ENCODE results near the genes CLYBL and ZIC5.

DNA sequence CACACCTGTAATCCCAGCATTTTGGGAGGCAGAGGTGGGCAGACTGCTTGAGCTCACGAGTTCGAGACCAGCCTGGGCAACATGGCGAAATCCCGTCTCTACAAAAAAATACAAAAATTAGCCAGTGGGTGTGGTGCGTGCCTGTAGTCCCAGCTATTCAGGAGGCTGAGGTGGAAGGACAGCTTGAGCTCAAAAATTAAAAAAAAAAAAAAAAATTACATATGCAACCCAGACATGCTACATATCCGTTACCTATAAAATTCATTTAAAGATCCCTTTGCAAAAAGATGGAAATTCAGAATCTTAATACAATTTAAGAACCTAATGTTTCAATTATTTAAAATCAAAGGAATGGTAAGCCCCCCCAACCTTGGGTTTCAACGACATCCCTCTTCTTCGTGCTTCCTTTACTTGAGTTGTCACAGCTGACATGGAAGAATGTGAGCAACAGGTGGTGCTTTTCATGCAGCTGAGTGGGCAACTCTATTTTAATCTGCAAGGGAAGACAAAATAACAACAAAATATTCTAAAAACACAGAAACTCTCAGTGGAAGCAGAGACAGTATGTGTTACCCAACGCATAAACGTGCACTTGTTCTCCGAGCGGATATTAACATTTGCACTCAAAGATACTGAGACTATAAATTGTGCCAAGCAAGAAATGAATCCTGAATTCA is 92.4 kb downstream of the DOCK9 start:
- RRBS = no CpG with 5 or more reads among the region's 12 CpGs

- RRBS = no CpG with 5 or more reads among the region's 3 CpGs
Observed at GRCh38 chr13:98946101-98946489, 31.8 kb downstream of the DOCK9 start.

GRCh38 chr13:99062365-99063299 is 84.8 kb upstream of the DOCK9 start:
- RRBS = no CpG with 5 or more reads among the region's 17 CpGs

- RRBS = 2% methylated on average over 103 of the region's 154 CpGs
Observed at GRCh38 chr13:99086000-99087102, 108.5 kb upstream of the DOCK9 start.

- RRBS = no CpG with 5 or more reads among the region's 1 CpG
Observed at GRCh38 chr13:99116811-99117230, 83.8 kb upstream of the UBAC2 start.

- RRBS = no CpG with 5 or more reads among the region's 2 CpGs
Observed at GRCh38 chr13:99218912-99219447, 18.3 kb downstream of the UBAC2 start.

DNA sequence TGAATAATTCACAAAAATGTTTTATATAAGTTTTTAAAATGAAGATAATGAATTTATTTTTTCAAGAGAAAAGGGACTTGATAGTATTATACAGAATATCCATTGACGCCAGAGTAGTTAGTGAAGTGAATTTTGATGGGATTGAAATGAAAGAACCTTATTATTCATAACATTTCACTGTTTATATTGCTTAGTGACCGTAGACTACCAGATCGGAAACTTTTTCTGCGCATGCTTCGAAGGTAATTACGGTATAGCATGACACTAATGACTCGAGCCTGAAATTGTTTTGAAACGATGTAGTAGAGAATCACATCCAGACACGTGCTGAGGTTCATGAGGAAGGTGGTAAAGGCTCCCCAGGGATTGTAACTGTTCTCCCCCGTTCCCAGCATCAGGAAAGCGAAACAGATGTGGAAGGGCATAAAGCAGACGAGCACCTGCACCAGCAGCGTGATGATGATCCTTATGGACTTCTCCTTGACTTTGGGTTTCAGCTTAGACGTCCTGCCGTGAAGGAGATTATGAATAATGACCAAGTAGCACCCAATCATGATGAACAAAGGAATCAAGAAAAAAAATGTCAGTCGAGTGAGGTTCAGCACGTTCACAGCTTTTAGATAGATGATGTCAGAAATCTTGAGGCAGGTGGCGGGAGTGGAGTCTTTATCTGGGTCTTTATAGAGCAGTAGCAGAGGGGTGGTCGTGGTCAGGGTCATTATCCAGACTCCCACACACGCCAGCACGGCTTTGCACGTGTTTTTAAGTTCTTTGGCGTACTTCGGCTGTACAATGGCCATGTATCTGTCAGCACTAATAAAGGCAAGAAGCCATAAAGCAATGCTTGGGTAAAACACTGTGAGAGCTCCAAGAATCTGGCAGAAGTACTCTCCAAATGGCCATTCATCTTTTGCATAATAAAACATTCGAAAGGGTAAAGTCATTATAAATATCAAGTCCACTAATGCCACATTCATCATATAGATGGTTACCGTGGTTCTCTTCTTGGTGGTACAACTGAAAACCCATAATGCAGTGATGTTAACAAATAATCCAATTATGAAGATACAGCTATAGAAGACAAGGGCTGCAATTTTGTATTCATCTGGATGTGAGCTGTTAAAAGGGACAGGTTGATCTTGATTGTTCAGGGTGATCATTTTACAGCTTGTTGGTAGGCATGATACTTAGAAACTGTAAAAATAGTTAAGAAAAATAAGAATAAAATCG is 3.1 kb downstream of the GPR18 start:
- RRBS = no CpG with 5 or more reads among the region's 27 CpGs

- RRBS = no CpG with 5 or more reads among the region's 11 CpGs
Observed at GRCh38 chr13:99311064-99312207, 4.2 kb upstream of the GPR183 start.

- RRBS = no CpG with 5 or more reads among the region's 9 CpGs
Observed at GRCh38 chr13:99340044-99340644, 32.9 kb upstream of the GPR183 start.

GRCh38 chr13:99413243-99413563 is 88.1 kb upstream of the TM9SF2 start:
- RRBS = no CpG with 5 or more reads among the region's 6 CpGs

GRCh38 chr13:99415207-99415691 is 86.0 kb upstream of the TM9SF2 start:
- RRBS = no CpG with 5 or more reads among the region's 13 CpGs

DNA sequence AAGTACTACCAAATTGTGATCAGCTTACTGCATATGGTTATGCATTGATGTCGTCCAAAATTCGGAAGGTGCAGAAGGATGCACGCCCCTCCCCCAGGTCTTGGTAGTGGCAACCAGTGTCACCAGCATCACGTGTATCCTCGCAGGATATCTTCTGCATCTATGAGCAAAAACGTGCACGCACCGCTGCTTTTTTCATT is 61.5 kb upstream of the TM9SF2 start:
- RRBS = no CpG with 5 or more reads among the region's 8 CpGs

DNA sequence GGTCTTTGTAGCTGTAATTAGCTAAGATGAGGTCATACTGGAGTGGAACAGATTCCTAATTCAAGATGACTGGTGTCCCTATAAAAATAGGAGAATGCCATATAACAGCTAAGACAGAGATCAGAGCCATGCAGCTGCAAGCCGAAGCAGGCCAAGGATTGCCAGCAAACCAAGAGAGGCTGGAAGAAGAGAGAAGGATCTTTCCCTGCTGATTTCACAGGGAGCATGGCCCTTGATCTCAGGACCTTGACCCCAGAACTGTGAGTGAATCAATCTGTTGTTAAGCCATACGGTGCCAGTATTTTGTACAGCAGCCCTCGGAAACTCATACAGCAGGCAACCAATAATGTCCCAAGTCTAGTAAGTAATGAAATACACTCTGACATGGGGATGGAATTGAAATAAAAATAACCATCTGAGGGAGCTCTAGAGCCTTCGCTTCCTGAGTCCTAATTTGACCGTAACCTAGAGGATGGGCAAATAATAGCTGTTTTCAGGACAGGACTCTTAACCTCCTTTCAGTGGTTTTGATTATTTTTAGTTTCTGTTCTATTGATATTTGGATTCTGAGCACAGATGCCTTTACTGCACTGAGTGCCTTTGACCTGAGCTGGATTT is 28.0 kb upstream of the CLYBL start:
- RRBS = no CpG with 5 or more reads among the region's 5 CpGs

- RRBS = 2% methylated on average over 20 of the region's 59 CpGs
Observed at GRCh38 chr13:99606626-99607353, at the start of gene CLYBL. TSS of gene CLYBL (plus strand) at chr13:99606690.

GRCh38 chr13:99650323-99650758 is 43.9 kb downstream of the CLYBL start:
- RRBS = no CpG with 5 or more reads among the region's 3 CpGs

DNA sequence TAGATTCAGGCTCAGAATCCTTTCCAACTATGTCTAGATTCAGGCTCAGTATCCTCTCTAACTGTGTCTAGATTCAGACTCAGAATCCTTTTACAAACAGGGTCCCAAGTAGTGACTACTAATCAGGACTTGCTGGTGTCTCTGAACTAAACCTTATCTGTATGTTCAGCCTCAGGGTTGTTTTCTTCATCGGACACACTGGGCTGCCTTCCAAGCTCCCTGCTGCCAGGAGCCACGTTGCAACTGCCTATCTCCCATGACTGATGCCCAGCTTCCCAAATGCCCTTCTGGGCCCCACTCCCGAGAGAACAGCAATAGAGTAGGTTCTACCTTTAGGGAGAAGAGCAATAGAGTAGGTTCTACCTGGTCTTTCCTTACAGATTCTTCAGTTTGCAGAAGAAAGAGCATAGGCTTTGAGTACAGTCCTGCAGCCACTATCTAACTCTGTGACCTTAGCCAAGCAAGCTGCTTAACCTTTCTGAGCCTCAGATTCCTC is 61.7 kb downstream of the ZIC5 start:
- RRBS = no CpG with 5 or more reads among the region's 3 CpGs

DNA sequence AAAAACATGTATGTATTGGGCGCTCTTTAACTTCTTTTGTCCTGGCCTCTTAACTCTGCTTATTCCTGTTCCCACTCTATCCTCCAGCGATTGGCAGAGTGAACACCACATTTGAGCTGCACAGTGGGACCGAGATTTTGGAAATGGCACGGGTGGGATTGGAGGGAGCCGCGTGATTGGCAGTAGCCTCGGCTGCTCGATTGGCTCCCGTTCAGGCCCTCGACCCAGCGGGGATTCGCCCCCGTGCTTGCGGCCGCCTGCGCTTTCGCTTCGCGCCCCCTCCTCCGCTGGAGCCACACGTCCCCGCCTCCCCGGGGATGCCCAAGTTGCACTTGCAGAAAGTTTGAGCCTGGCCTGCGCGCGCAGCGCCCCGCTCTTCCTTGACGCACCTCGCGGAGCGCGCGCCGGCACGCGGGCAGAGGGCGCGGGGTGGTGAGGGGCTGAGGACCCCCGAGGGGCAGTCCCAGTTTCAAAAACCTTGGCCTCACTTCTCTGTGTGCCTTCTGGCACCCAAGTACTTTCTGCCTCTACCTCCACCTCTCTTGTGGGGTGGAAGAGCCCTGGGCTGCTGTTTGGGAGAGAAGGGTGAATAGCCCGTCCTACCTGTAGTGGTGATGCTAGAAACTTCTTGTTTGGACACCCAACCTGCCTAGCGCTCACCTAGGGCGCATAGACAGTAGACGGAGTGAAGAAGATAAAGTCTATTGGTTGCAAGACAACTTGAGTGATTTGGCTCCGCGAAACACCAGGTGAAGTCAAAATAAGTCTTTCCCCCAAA is at the start of gene ZIC5:
Gene ZIC5, minus strand, starts transcription at position 100 of the 778 bp plus-strand sequence.
- RRBS = 22% methylated on average over 9 of the region's 46 CpGs

DNA sequence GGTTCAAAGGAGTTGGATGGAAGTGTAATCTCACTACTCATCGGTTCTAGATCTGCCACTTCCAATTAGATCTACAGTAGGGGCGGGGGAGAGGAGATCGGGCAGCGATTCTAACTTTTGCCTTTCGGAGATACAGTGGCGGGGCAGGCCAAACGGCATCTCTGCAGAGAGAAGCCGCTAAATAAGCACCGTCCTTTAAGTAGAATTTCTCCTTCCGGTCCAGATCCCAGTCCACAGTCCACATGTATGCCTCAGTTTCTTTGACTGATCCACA is 866 bp upstream of the ZIC5 start:
- RRBS = no CpG with 5 or more reads among the region's 10 CpGs

DNA sequence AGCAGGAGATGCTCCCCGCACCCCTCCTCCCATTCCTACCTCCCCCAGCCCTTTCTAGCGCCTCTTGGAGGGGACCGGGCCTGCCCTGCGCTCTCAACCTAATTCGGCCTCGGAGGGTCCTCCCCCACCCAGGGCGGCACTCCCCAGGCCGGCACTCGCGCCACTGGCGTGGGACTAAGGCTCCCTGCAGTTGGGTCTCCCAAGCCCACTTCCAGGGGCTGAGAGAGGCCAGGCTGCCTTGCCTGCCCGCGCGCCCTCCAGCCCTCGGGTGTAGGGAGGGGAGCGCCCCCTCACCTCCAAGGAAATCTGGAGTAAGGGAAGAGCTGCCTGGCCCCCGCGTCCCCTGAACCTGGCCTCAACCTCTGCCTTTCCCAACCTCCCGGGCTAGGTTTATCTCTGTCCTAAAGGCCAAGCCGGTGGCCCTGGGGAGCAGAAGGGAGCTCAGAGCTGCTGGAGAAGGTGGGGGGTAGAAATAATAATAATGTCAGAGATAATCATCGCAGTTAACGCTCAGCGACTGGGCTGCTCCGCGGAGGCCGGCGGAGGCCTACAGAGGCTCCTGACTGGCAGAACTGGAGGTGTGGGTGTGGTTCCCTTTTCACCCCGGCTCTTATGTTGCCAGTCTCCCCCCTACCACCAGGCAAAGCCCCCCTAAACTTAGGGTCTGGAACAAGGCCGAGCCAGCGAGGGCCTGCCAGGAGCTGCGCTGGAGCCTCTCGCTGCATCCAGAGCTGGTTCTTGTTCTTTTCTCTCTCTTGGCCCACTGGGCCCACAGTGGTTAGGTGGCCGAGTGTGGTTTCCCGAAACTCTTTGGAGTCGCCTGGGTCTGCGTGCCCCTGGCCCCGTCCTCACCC is 9.6 kb downstream of the ZIC2 start:
- RRBS = 16% methylated on average over 9 of the region's 37 CpGs

DNA sequence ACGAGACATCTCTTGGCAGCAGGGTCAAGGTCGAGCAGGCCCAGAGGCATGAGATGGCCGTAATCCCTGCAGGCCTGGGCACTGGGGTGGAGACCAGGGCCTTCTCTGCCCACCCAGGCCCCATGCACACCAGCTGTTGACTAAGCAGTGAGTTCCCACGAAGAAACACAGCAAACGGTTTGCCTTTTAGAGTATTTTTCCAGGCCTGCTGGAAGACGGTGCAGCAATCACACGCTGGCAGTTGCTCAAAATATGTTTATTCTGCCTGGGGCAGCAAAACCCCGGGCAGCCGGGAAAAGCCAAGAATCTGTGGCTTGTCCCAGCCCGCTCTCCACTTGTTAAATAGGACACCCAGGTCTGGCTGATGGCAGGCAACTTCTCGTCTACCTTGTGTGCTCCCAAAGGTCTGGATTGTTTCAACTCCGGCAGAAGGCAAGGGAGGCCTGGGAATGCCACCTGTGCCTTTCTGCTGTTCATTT is 40.8 kb downstream of the GGACT start:
- RRBS = no CpG with 5 or more reads among the region's 12 CpGs